ENCODE results near the gene SP140.

GRCh38 chr2:229127590-229128328, 143.3 kb downstream of the PID1 start:
- PRO-cap: no peak

GRCh38 chr2:229160334-229160645, 110.8 kb downstream of the PID1 start:
- PRO-cap: no peak

- PRO-cap: no peak
Observed at GRCh38 chr2:229231392-229232289, 39.4 kb downstream of the PID1 start.

DNA sequence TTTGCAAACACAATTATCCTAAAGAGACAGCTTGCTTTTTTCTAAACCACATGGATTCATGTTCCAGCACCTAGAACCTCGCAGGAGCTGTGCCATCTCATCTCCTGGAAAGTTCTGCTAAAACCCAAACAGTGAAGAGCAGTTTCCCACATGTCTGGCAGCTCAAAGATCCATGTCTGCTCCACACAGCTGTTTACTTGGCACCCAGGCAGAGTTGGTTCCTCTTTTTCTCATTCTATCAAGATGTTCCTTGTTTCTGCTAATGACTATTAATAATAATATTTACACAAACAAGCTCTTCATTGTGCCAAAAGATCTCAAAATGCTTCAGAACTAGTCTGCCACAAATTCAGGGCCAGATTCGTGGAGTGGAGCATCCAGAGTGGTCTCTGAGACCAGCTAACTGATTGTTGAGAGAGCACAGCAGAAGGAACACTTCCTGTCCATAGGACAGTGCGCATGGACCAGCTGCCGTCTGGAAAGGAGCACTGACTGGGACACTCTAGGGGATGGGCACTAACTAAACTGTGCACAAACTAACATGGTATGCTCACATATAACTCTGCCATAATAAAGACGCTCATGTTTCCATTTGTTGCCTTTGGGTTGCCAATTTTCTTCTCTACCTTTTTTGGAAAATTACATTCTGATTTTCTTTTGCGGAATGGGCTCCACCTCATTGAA, 30.3 kb upstream of the PID1 start:
- PRO-cap: no peak

DNA sequence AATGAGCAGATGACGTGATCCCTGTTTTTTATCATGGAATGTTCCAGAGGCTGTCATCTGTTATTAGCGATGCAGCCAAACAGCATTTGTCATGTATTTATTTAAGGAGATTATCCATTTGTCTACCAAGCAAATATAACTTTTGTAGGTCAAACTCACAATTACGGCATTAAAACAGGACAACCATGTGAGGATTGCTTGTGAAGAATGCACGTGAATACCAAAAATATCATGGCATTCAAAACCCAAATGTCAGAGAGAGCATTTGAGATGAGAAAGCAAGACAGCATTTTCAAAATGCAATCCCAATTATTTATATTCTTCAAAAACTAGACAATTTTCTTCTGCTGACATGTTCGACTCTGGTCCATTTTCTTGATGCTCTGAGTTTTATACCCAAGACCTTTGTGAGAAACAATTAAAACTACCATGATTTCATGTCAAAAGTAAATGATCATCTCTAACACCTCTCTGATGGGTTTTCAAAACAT, 141.3 kb downstream of the DNER start:
- PRO-cap: no peak

GRCh38 chr2:229902431-229902931, 19.3 kb downstream of the TRIP12 start:
- PRO-cap: no peak

DNA sequence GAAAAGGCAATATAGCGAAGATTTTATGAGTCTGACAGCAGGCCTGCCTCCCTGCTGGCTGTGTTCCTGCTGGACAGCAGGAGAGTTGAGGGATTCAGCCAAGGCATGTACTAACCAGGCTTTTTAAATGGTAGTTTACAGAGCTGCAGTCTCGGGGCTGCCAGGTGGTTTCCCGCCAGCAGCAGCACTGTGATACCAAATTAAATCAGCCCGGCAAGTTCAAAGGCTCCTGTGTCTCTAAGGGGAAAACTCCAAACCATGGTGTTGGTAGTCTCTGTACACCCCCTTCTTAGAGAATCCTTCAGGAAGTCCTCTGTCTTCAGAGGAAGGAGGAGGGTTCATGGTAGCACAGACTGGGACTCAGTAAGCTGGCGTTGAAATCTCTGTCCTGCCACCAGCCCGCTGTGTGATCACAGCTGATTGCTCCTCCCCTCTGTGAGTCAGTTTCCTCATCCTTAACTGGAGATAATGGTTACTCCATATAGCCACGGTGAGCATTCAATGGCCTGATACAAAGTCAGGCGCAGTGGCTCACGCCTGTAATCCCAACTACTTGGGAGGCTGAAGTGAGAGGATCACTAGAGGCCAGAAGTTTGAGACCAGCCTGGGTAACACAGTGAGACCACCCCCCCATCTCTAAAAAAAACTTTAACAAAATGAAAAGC, 58.5 kb downstream of the FBXO36 start:
- PRO-cap: unidirectional peak, minus-strand start at position 362 of the sequence

GRCh38 chr2:230203167-230203777, 16.5 kb downstream of the SP110 start:
- PRO-cap: no peak

DNA sequence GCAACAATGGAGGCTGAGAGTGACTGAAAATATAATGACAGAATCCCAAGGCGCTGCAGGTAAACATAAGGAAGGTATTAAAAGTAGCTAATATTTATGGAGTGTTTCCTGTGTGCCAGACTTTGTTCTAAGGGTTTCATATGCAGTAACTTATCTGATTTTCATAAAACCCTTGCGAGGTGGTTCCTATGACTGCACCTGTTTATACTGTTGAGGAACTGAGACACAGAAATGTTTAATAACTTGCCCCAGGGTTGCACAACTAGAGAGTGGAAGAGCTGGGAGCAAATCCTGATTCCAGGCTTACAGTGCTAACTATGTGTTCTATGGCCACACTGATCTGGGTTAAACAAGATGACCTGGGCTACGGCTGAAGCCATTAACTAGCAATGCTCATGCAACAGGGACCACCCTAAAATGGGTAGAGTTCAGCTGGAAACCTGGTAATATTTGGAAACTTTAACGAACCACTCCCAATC, 2.3 kb downstream of the SP110 start:
- PRO-cap: unidirectional peak, plus-strand start at position 238 of the sequence

DNA sequence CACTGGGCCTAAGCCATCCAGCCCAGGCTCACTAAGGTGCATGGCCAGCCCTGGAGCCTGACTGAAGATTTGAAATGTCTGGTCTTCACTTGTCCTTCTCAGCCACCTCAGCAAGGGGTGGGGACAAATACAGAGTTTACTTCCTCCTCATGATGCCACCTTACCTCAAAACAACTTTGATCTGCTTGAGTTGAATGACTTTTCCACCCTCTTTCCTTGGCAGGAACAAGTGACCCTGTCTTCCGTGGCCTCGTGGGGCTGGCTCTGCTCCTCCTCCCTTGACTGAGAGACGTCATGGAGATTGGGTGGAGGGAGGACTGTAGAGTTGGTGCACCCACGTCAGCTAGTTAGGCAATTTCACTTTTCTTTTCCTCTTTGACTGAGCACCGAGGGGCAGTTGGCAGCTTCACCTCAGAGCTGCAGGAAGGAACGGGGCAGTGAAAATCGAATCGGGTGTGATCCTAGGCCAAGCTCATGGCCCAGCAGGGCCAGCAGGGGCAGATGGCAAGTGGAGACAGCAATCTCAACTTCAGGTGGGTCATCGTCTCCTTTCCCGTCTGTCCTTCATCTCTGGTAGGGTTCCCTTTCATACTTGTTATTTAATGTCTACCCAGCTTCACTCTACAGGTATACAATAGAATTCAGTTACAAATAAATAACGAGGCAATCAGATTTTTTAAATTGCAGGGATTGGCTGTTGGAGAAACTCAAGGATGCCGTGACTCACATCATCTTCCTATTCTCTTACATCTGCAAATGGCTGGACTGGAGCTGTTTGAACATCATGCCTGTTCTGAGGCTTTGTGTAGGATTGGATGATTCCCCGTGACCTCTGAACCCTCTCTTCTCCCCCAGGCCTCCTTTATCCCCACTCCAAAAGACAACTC, at the start of gene SP140:
SP140 (plus strand) TSS at position 366 of the 887 bp plus-strand sequence.
- PRO-cap: bidirectional peak, plus-strand start at position 378 of the sequence, minus-strand start at position 284 of the sequence

DNA sequence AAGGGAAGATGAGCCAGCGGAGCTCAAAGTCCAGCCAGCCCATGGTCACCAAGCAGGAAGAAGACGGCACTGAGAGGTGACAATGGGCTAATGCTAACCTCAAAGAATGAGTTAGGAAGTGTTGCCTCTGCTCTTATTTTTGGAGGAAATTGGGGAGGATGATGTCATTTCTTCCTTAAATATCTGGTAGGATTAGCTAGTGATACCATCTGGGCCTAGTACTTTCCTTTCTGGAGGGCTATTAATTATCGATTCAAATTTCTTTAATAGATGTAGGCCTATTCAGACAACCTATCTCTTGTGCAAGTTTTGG, 1.8 kb downstream of the SP140 start:
- PRO-cap: unidirectional peak, minus-strand start at position 108 of the sequence

DNA sequence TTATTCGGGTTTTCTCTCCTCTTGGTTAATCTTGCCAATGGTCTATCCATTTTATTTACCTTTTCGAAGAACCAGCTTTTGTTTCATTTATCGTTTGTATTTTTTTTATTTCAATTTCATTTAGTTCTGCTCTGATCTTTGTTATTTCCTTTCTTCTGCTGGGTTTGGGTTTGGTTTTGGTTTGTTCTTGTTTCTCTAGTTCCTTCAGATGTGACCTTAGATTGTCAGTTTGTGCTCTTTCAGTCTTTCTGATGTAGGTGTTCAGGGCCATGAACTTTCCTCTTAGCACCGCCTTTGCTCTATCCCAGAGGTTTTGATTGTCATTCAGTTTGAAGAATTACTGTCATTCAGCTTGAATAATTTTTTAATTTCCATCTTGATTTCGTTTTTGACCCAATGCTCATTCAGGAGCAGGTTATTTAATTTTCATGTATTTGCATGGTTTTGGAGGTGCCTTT, 36.8 kb downstream of the SP140 start:
- PRO-cap: no peak

DNA sequence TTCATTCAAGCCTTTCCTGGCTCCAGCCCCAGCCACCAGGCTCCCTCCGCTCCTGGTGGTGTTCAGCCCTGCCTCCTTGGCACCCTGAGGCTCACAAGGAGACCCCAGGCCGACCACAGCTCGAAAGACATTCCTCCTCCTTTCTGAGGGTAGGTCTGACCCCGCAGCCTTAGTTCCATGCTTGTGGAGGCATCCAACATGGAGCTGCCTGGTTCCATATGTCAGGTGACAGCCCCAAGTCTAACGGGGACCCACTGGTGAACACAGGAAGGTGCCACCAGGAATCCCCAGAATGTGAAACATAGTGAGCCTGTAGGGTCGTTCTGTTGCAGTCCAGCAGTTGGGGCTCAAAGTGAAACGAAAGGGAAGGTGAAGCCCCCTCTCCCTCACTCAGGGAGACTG, 5.0 kb upstream of the SP100 start:
- PRO-cap: no peak

- PRO-cap: unidirectional peak, plus-strand start at chr2:230439826
Observed at GRCh38 chr2:230439667-230440083, 23.7 kb downstream of the SP100 start.

- PRO-cap: no peak
Observed at GRCh38 chr2:230448639-230449022, 32.6 kb downstream of the SP100 start.

GRCh38 chr2:230449950-230450340, 33.9 kb downstream of the SP100 start:
- PRO-cap: no peak

- PRO-cap: no peak
Observed at GRCh38 chr2:230466984-230467416, 51.0 kb downstream of the SP100 start.

DNA sequence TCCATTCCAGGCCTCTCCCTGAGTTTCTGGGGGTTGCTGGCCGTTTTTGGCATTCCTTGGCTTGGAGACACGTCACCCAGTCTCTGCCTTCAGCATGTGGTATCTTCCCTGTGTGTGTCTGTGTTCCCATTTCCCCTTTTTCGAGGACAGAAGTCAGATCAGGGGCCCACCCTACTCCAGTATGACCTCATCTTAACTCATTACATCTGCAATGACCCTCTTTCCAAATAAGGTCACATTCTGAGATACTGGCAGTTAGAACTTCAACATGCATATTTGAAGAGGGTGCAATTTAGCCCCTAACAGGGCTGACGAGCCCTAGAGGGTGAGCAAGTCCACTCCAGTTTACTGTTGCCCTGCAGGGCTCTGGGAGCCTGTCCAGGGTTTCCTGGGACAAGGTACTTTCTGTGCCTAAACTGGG, 45.4 kb upstream of the CAB39 start:
- PRO-cap: no peak

GRCh38 chr2:230668500-230669229, 44.0 kb upstream of the CAB39 start:
- PRO-cap: no peak

GRCh38 chr2:230779575-230780329, 67.1 kb downstream of the CAB39 start:
- PRO-cap: no peak